Right atrium auricular region (tissue), 2 donors: ENCODE results near the genes ZBTB42, CEP170B and CDCA4.

DNA sequence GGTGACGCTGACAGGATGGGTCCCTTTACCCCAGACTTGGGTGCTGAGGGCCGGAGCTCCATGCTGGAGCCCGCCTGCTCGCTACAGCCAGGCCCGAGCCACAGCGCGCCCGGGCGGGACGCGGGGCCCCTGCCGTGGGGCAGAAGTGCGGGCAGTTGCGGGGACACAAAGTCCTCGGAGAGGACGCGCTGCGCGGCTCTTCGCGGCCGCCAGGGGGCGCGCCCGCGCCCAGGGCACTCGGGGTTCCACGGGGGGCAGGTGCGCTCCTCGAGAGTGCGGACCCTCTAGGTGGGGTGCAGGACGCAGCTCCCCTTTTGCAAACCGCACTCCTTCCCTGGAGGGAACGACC lies 535 bp upstream of the ADSS1 start:
- PRO-cap, result unidirectional peak, plus-strand start at position 236 of the sequence
- RAMPAGE, long total RNA, 2 experiments, result no peak in any of the 2 experiments

- PRO-cap, result no peak
- RAMPAGE, long total RNA, 2 experiments, result no peak in any of the 2 experiments
These were observed 6.1 kb upstream of the SIVA1 start for GRCh38 chr14:104746763-104747347.

- PRO-cap, result no peak
- RAMPAGE, long total RNA, 2 experiments, result no peak in any of the 2 experiments
These were observed 2.2 kb upstream of the SIVA1 start for GRCh38 chr14:104750763-104751098.

DNA sequence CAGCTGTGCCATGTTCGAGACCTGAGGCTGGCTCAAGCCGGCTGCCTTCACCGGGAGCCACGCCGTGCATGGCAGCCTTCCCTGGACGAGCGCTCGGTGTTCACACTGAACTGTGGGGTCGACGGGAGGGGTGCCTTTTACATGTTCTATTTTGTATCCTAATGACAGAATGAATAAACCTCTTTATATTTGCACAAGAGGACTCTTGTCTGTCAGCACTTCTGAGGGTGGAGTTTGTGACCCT lies 6.4 kb downstream of the SIVA1 start:
- PRO-cap, result no peak
- RAMPAGE, long total RNA, 2 experiments, result no peak in any of the 2 experiments

GRCh38 chr14:104770475-104771331 lies 17.8 kb downstream of the SIVA1 start:
- PRO-cap, result no peak
- RAMPAGE, long total RNA, 2 experiments, result no peak in any of the 2 experiments

- PRO-cap, result no peak
- RAMPAGE, long total RNA, 2 experiments, result no peak in any of the 2 experiments
These were observed 21.0 kb downstream of the AKT1 start for GRCh38 chr14:104774403-104775101.

GRCh38 chr14:104779889-104780294 lies 15.7 kb downstream of the AKT1 start:
- PRO-cap, result no peak
- RAMPAGE, long total RNA, 2 experiments, result no peak in any of the 2 experiments

DNA sequence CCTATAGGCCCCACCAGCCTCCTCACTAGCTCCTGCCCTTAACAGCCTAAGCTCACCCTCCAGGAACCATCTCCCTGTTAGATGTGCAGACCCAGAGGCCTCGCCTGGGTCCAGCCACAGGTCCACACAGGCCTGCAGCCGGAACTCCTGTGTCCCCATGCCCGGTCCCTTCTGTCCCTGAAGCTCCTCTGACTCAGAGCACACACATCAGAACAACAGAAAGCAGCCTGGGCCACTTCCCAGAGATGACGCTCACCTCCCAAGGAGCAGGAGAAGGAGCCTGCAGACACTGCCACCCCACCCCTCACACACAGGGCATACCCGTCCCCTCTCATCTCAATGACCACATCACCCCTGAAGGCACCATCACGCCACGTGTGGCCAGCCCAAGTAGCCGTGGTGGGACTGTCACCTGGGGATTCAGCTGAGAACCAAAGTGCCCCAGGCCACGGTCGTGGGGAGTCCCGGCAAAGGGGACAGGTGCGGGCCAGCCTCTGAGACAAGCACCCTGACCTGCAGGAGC lies 5.7 kb downstream of the AKT1 start:
- PRO-cap, result no peak
- RAMPAGE, long total RNA, 2 experiments, result no peak in any of the 2 experiments

DNA sequence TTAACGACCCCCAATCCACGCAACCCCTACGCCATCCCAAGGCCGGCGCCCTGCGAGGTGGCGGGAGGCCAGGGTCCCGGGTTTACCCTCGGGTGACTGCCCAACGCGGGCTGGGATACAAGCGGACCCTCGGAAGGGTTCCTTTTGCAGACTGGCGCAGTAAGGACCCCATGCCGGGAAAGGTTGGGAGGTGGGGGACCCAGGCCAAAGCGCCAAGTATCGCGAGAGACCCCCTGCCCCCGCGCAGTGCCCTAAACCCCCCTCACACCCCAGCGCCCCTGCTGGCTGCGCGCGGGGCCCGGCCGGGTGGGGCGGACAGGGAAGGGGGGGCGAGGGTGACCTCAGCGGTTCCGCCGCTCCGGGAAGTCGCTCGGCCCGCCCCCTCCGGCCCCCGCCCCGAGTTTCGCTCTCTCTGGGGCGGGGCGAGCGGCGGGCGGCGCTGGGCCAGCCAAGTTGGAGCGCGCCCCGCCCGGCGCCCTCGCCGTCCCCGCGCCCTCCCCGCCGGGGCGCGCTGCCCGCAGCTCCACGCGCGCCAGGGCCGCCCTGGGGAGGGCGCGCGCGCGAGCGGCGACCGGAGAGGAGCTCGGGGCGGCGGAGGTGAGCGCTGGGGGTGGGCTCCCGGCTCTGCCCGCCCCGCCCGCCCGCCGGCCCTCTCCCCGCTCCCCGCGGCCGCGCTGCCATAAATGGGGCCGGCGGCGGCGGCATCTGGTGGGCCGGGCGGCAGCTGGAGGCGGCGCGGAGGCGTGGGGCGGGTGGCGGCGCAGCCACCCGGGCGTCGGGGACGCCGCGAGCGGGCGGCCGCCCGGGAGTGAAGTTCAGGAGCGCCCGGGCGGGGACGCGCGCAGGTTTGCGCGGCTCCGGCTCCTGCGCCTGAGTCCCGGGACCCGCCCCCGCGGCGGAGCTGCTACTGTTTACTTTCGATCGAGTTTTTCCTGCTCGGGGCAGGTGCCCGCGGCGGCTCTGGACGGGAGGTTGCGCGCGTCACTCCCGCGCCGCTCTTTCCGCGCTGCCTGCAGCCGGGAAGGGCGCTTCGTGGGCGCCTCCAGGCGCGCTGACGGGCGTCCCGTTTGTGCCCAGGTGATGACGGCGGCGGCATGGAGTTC lies at the start of gene ZBTB42:
ZBTB42 (plus strand) TSS at position 998 of the 1,103 bp plus-strand sequence.
- PRO-cap, result bidirectional peak, plus-strand start at position 550 of the sequence, minus-strand start at position 308 of the sequence; bidirectional peak, plus-strand start at position 775 of the sequence, minus-strand start at position 681 of the sequence; bidirectional peak, plus-strand start at position 944 of the sequence, minus-strand start at position 849 of the sequence
- RAMPAGE, long total RNA, 2 experiments, result no peak in any of the 2 experiments

GRCh38 chr14:104865026-104865524 lies at the start of gene CEP170B:
Gene CEP170B (plus strand): TSS chr14:104865268.
- PRO-cap, result unidirectional peak, plus-strand start at chr14:104865268
- RAMPAGE, long total RNA, 2 experiments, result no peak in any of the 2 experiments

GRCh38 chr14:104953394-104954600 lies 24.4 kb downstream of the AHNAK2 start:
- PRO-cap, result no peak
- RAMPAGE, long total RNA, 2 experiments, result start-site peak on the minus strand in 1 of 2 experiments, at chr14:104954037-104954639 at its widest, 44 reads per replicate

DNA sequence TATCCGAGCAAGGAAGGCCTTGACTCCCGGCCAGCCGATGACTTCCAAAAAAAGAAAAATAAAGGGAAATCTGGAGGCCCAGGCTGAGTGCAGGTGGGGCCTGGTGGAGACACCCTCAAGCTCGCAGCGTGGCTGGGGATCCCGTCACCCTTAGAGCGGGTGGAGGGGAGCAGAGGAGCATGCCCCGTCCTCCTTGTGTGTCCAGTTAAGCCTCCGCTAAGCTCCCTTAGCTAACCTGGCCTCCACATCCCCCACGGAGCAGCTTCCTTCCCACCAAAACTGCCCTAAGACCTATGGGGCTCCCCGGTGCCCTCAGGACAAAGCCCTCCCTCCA lies 4.2 kb downstream of the AHNAK2 start:
- PRO-cap, result no peak
- RAMPAGE, long total RNA, 2 experiments, result no peak in any of the 2 experiments

- PRO-cap, result bidirectional peak, plus-strand start at chr14:105021449, minus-strand start at chr14:105021052
- RAMPAGE, long total RNA, 2 experiments, result start-site peak on the minus strand in 1 of 2 experiments, at chr14:105021087-105021093 at its widest, 7 reads per replicate
These were observed at the start of gene CDCA4 for GRCh38 chr14:105020736-105021577. Gene CDCA4 (minus strand): TSS chr14:105021083.

GRCh38 chr14:105050128-105050897 lies 14.9 kb downstream of the GPR132 start:
- PRO-cap, result no peak
- RAMPAGE, long total RNA, 2 experiments, result no peak in any of the 2 experiments

DNA sequence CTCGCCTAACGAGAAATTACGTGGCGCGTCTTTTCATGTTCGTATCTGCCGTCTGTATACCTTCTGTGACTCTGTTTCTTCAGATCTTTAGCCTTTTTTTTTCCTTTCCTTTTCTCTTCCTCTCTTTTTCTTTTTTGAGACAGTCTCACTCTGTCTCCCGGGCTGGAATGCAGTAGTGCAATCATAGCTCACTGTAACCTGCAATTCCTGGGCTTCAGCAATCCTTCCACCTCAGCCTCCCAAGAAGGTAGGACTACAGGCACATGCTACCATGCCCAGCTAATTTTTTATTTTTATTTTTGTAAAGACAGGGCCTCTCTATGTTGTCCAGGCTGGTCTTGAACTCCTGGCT lies 15.2 kb upstream of the GPR132 start:
- PRO-cap, result no peak
- RAMPAGE, long total RNA, 2 experiments, result no peak in any of the 2 experiments

DNA sequence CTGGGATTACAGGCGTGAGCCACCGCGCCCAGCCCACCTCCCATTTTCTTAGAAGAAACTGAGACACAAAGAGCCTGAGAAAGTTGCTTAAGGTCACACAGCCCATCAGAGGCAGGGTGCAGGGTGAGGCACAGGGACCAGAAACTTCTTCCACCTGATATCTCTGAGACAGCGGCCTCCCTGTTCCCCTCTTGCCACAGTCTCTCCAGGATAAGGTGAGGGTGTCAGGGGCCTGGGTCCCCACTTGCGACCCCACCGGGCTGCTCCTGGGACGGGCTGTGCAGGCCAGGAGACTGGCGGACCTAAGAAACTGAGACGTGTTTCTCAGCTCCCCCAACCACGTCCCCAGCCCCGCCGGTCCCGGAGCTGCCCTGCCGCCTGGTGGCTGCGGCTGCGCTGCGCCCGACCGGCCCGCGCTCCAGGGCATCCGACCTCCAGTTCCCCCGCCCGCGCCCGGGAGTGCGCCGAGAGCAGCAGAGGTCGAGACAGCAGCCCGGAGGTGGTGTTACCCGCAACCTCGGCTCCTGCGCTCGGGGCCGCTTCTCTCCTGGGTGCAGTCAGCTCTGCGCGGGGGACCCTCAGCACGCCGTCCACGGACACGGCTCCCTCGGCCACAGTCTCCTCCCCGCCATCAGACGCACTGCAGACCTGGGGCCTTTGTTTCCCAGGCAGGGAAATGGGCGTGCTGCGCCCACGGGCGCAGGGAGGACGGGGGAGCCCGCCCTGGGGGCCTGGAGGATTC lies 21.5 kb upstream of the GPR132 start:
- PRO-cap, result unidirectional peak, plus-strand start at position 459 of the sequence
- RAMPAGE, long total RNA, 2 experiments, result no peak in any of the 2 experiments

DNA sequence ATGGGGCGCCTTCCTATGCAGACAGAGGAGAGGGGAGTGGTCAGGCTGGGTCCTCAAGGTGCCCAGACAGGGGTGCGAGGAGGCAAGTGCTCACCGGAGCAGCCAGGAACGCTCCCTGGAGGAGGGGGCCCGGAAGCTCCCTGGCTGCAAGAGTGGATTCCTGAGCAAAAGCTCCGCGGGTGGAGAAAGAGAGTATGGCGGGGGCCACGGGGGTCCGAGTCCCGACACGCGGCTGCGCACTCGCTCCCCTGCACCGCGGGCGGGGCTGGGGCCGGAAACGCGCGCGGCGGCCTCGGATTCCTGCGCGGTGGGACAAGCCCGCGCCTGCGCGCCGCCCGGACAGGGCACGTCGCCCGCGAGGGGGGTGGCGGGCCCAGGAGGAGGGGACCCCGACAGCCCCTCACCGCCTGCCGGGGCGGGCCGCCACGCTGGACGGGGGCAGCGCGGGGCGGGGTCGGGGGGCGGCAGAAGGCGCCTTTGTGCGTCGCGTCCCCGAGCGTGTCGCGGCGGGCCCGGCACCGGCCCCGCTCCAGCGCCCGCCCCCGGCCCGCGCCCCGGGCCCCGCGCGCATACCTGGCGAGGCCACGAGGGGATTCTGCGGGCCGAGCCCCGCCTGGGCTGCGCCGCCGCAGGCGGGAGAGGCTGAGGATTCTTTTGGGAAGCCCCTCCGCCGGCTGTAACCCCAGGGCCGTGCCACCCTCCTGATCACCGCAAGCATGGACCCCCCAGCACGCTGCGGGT lies 27.9 kb upstream of the GPR132 start:
- PRO-cap, result bidirectional peak, plus-strand start at position 342 of the sequence, minus-strand start at position 242 of the sequence
- RAMPAGE, long total RNA, 2 experiments, result no peak in any of the 2 experiments

DNA sequence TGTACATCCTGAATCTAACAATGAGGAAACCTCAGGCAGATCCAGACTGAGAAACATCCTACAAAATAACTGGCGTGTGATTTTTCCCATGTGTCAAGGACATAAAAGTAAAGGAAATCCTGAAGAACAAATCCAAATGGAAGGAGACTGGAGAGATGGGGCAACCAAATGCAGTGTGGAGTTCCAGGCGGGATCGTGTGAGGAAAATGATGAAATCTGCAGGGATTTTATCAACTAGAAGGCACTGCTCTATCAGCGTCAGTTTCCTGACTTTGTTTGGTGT lies 43.1 kb upstream of the GPR132 start:
- PRO-cap, result no peak
- RAMPAGE, long total RNA, 2 experiments, result no peak in any of the 2 experiments

GRCh38 chr14:105182524-105183218 lies 1.6 kb upstream of the NUDT14 start:
- PRO-cap, result unidirectional peak, minus-strand start at chr14:105182770
- RAMPAGE, long total RNA, 2 experiments, result no peak in any of the 2 experiments

DNA sequence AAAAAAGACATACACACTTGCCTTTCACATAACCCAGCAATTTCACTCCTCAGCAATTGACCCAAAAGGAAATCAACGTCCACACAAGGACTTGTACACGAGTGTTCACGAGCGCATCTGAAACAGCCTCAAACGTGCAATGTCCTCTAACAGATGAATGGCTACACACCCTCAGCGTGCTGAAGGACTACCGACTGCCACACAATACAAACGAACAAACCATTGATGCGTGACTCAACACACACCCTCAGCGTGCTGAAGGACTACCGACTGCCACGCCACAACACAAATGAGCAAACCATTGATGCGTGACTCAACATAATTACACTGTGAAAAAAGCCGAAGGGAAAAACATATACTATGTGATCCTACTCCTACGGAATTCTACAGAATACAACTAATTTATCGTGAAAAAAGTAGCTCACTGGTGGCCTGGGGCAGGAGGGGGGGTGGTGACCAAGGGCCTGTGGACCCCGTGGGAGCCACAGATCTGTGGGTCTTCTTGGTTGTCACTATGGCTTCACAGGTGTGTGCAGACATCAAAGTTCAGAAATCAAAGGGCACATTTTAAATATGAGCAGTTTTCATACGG lies 25.0 kb upstream of the BTBD6 start:
- PRO-cap, result no peak
- RAMPAGE, long total RNA, 2 experiments, result no peak in any of the 2 experiments